Skeletal muscle tissue (tissue), 7 donors: ENCODE results near the gene SYT17.

- PRO-cap, 3 experiments, result no peak in any of the 3 experiments
- RAMPAGE, long total RNA, result no peak
- RRBS, 2 experiments, result no CpG with 5 or more reads among the region's 7 CpGs
Measured at GRCh38 chr16:18995671-18996426, 12.1 kb downstream of the TMC7 start.

GRCh38 chr16:19118472-19119295 lies 4.9 kb downstream of the ITPRIPL2 start:
- PRO-cap, 3 experiments, result peak in 1 of 3 experiments; most common plus-strand start chr16:19119123 (in 1)
- RAMPAGE, long total RNA, result no peak
- RRBS, 2 experiments, result no CpG with 5 or more reads among the region's 7 CpGs

- PRO-cap, 3 experiments, result no peak in any of the 3 experiments
- RAMPAGE, long total RNA, result no peak
- RRBS, 2 experiments, result 2 to 3% methylated on average over 41 to 46 of the region's 76 CpGs
Measured at GRCh38 chr16:19167991-19168815, at the start of gene SYT17. TSS of gene SYT17 (plus strand) at chr16:19168240.

GRCh38 chr16:19183662-19184174 lies 15.7 kb downstream of the SYT17 start:
- PRO-cap, 3 experiments, result no peak in any of the 3 experiments
- RAMPAGE, long total RNA, result no peak
- RRBS, 2 experiments, result no CpG with 5 or more reads among the region's 24 CpGs

GRCh38 chr16:19294055-19294806 lies 8.7 kb downstream of the CLEC19A start:
- PRO-cap, 3 experiments, result no peak in any of the 3 experiments
- RAMPAGE, long total RNA, result no peak
- RRBS, 2 experiments, result no CpG with 5 or more reads among the region's 8 CpGs

GRCh38 chr16:19520768-19521300 lies 1.1 kb downstream of the GDE1 start:
- PRO-cap, 3 experiments, result no peak in any of the 3 experiments
- RAMPAGE, long total RNA, result no peak
- RRBS, 2 experiments, result no CpG with 5 or more reads among the region's 6 CpGs

GRCh38 chr16:19716149-19716716 lies 1.8 kb downstream of the KNOP1 start:
- PRO-cap, 3 experiments, result no peak in any of the 3 experiments
- RAMPAGE, long total RNA, result no peak
- RRBS, 2 experiments, result no CpG with 5 or more reads among the region's 5 CpGs

GRCh38 chr16:19785362-19786294 lies 67.6 kb downstream of the IQCK start:
- PRO-cap, 3 experiments, result no peak in any of the 3 experiments
- RAMPAGE, long total RNA, result no peak
- RRBS, 2 experiments, result no CpG with 5 or more reads among the region's 14 CpGs

GRCh38 chr16:19879014-19879867 lies 5.4 kb downstream of the GPRC5B start:
- PRO-cap, 3 experiments, result peak in 1 of 3 experiments; most common plus-strand start chr16:19879511 (in 1); most common minus-strand start chr16:19879362 (in 1)
- RAMPAGE, long total RNA, result no peak
- RRBS, 2 experiments, result no CpG with 5 or more reads among the region's 20 CpGs

DNA sequence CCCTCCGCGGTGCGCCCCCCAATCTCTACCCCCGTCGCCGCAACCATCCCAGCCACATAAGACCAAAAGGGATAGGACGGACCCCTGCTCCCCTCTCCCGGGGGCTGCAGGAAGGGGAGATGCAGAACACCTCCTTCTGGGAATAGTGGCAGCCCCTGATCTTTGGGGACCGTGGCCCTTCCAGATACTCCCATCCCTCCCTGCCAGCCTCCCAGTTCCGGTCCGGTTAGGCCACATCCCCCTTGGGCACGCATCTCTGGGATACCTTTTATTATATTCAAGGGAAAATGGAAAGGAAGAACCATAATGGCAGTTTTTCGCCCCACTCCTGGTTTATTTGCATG lies 1.3 kb upstream of the GPRC5B start:
- PRO-cap, 3 experiments, result no peak in any of the 3 experiments
- RAMPAGE, long total RNA, result no peak
- RRBS, 2 experiments, result 4 to 8% methylated on average over 2 of the region's 13 CpGs

- PRO-cap, 3 experiments, result no peak in any of the 3 experiments
- RAMPAGE, long total RNA, result no peak
- RRBS, 2 experiments, result no CpG with 5 or more reads among the region's 5 CpGs
Measured at GRCh38 chr16:19923447-19923772, 38.8 kb upstream of the GPRC5B start.

GRCh38 chr16:20401560-20401998 lies 3.0 kb downstream of the PDILT start:
- PRO-cap, 3 experiments, result peak in 1 of 3 experiments; most common minus-strand start chr16:20401820 (in 1)
- RAMPAGE, long total RNA, result no peak
- RRBS, 2 experiments, result no CpG with 5 or more reads among the region's 5 CpGs

- PRO-cap, 3 experiments, result no peak in any of the 3 experiments
- RAMPAGE, long total RNA, result no peak
- RRBS, 2 experiments, result no CpG with 5 or more reads among the region's 4 CpGs
Measured at GRCh38 chr16:20587523-20588292, 11.5 kb upstream of the ACSM2B start.

DNA sequence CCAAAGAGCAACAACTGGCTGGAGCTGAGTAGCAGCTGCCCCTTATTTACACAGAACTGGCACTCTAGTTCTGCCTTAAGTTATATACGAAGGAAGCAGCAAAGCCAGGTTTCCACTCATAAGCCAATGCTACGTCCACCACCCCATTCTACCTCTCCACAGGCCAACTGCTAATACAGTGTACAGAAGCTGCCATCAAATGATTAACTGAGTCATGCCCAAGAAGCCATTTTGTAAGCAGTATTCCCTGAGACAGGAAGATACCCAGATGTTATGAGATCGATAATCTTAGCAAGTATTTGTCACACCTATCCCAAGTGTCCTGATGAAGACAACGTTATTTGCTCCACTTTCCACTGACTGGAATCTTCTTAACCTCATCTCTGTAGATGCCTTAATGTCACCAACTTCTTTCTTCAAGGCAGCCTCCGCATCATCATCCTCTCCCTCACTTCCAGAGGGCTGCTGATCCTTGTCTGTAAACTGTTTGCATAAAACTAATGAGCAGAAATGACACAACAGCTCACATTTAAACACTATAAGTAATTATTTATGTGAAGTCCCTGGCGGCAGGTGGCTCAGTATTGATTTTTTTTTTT lies 2.9 kb downstream of the THUMPD1 start:
- PRO-cap, 3 experiments, result no peak in any of the 3 experiments
- RAMPAGE, long total RNA, result no peak
- RRBS, 2 experiments, result no CpG with 5 or more reads among the region's 6 CpGs

DNA sequence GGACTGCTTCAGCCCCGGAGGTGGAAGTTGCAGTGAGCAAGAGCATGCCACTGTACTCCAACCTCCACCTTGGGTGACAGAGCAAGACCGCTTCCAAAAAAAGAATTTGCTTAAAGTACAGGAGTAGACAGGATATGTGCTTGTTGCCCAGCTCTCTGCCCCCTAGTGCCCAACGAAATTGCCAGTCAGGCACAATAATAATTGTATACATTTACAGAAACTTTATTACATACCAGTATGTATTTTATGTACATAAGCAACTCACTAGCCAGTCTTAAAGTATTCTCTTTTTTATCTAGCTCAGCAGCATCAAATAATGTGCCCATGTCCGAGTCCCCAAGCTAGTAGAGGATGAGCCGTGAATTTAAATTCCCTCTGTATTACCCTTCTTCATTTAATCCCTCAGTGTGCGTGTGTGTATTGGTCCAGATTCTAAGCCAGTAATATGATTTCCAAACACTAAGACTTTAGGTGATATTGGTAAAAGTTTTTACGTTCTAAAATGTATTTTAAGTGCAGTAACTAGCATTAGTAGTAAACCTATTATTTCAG lies 1.2 kb downstream of the THUMPD1 start:
- PRO-cap, 3 experiments, result no peak in any of the 3 experiments
- RAMPAGE, long total RNA, result no peak
- RRBS, 2 experiments, result no CpG with 5 or more reads among the region's 7 CpGs

- PRO-cap, 3 experiments, result no peak in any of the 3 experiments
- RAMPAGE, long total RNA, result no peak
- RRBS, 2 experiments, result no CpG with 5 or more reads among the region's 4 CpGs
Measured at GRCh38 chr16:20856713-20857497, 43.3 kb downstream of the DCUN1D3 start.

GRCh38 chr16:20884135-20884955 lies 15.8 kb downstream of the DCUN1D3 start:
- PRO-cap, 3 experiments, result no peak in any of the 3 experiments
- RAMPAGE, long total RNA, result no peak
- RRBS, 2 experiments, result no CpG with 5 or more reads among the region's 7 CpGs

GRCh38 chr16:20911458-20911666 lies 10.8 kb downstream of the LYRM1 start:
- PRO-cap, 3 experiments, result peak in 1 of 3 experiments; most common minus-strand start chr16:20911540 (in 1)
- RAMPAGE, long total RNA, result no peak
- RRBS, 2 experiments, result no CpG with 5 or more reads among the region's 1 CpG

DNA sequence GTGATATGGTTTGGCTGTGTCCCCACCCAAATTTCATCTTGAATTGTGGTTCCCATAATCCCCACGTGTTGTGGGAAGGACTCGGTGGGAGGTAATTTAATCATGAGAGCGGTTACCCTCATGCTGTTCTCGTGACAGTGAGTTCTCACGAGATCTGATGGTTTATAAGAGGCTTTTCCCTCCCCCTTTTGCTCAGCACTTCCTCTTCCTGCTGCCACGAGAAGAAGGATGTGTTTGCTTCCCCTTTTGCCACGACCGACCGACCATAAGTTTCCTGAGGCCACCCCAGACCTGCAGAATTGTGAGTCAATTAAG lies 34.5 kb downstream of the DNAH3 start:
- PRO-cap, 3 experiments, result no peak in any of the 3 experiments
- RAMPAGE, long total RNA, result no peak
- RRBS, 2 experiments, result no CpG with 5 or more reads among the region's 9 CpGs

DNA sequence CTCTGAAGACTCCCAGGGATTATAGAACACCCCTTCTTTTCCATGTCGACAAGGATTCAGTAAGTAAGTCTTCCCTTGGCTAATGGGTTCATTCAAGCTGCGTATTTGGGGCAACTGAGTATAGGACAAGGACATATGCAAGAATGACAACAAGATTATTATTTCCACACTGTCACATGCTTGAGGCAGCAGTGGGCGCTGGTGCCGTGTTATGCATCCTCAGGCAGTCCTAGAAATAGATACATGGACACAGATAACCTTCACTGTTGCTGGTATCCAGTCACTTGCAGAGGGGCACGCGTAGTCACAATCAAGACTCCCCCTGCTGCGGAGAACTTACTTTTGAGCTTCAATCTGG lies 1.1 kb downstream of the CRYM start:
- PRO-cap, 3 experiments, result no peak in any of the 3 experiments
- RAMPAGE, long total RNA, result no peak
- RRBS, 2 experiments, result no CpG with 5 or more reads among the region's 7 CpGs